ENCODE results near the gene SRM.

GRCh38 chr1:10622483-10623280, 147.9 kb downstream of the PEX14 start:
- PRO-cap: no peak
- CAGE, long polyA plus RNA: no peak

DNA sequence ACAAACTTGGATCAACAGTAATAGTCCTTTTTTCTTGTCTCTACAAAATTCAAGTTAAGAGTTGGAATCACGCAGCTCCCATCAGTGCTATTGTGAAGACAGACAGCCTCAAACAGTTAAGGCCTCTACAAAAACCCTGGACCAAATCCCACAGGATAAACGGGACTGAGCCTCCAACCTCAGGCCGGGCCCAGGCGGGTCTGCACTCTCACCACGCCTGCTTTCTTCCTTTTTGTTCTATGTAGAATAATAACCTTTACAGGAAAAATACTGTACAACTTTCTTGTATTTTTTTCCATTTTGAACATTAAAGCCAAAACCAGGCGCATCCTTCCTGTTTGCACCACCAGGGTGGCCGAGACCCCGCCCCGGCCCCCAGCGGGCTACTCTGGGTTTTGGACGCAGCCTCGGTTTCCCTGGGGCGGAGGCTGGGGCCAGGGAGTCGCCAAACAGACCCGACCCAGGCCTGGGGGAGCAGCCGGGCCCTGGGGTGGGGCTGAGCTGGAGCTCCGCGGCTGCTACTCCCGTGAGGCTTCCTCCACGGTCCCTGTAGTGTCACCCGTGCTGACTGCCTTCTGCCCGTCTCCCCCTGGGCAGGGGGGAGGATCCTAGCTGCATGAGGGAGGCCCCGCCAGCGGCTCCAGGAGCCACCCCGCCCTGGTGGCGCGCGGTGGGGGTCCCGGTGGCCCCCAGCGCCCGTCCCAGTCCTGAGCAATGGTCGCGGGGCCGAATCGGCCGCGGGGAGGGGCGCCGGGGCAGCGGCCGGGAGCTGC, 158.4 kb downstream of the CASZ1 start:
- PRO-cap: no peak
- CAGE, long polyA plus RNA: no peak

DNA sequence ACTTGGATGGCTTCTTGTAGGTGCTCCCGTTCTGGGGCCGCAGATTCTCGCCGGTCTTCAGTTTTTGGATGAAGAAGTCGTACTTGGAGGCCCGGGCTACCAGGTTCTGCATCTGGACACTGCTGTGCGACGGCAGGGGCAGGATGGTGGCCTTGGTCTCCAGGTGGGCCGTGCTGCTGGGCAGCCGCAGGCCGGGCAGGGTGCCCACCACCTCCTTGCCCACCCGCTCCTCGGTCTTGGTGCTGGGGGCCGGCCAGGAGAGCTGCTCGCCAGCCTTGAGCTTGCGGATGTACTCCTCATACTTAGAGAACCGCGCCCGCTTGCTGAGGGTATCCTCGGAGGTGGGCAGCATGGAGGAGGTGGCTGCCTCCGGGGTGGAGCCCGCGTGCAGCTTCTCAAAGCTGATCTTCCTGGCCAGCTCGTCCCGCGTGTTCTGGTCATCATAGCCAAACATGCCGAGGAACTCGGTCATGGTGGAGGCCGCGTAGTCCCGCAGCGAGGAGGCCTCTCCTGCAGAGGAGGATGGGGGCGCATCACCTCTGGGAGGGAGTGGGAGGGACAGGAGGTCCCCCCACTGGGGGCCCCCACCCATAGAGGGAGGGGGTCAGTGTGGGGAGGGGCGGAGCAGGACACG, 136.3 kb downstream of the CASZ1 start:
- PRO-cap: no peak
- CAGE, long polyA plus RNA: no peak

DNA sequence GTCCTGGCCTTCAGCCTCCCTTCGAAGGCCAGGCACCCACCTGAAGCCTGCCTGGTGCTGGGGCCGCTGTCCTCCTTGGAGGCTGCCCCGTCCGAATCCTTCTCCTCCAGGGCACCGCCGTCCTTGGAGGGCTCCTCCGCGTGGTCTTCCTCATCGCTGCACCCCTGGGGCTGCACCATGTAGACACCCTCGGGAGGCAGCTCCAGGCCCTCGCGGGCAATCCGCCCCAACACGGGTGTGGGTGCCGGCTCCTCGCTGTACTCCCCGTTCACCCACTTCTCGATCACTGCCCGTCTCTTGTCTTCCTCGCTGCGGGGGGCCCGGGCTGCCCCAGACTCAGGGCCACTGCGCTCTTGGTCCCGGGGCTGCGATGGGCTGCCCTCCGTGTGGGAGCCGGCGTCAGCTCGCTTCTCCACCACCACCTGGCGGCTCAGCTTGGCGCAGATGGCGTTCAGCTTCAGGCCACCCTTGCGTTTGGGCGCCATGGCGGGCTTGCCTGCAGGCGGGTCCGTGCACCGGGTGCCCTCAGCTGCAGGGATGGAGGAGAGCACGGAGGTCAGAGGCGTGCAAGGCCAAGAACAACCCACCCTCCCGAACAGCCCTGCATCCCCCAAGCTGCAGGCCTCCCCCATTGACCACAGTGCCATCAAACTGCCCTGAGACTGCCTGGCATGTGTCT, 131.3 kb downstream of the CASZ1 start:
- PRO-cap: no peak
- CAGE, long polyA plus RNA: no peak

DNA sequence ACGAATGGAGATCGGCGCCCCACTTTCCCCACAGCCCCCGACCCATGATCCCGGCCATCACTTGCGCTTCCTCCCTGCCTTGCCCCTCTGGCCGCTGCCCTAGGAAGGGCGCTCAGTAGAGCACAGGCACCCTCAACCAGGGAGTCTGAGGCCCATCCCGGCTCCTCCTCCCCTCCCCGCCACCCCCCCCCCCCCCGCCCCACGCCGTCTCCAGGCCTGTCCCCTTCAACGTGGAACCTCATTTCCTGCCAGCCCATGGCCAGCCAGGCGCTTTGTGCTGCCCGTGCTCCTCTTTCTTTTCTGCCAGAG, 101.1 kb downstream of the CASZ1 start:
- PRO-cap: no peak
- CAGE, long polyA plus RNA: no peak

GRCh38 chr1:10710562-10710961, 85.9 kb downstream of the CASZ1 start:
- PRO-cap: no peak
- CAGE, long polyA plus RNA: no peak

DNA sequence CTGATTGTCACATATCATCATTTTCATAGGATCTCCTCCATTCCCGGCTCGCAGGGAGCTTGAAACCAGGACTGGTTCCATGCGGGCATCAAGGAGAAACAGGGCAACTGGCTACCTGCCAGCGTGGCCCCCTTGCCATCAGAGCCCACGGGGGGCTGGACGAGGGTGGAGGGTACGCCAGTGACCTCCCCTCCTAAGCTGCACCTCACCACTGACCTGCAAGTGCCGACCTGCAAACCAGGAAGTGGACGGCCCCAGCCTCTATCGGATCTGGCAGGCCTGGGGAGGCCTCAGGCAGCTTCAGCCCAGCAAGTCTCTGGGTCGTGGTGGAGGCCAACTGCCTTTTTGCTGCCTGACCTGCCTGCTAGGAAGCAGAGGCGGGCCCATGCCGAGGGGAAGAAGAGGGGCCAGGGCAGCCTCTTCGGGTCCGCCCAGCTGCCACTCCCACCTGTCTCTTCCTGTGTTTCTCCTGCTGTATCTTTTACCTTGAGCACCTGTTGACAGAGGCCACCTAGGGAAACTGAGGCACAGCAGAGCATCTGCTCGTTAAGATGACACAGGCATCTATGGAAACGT, 74.9 kb downstream of the CASZ1 start:
- PRO-cap: no peak
- CAGE, long polyA plus RNA: no peak

- PRO-cap: no peak
- CAGE, long polyA plus RNA: no peak
Observed at GRCh38 chr1:10724850-10725571, 71.4 kb downstream of the CASZ1 start.

GRCh38 chr1:10725572-10725760, 71.0 kb downstream of the CASZ1 start:
- PRO-cap: no peak
- CAGE, long polyA plus RNA: no peak

GRCh38 chr1:10734844-10736088, 61.2 kb downstream of the CASZ1 start:
- PRO-cap: no peak
- CAGE, long polyA plus RNA: no peak

- PRO-cap: no peak
- CAGE, long polyA plus RNA: no peak
Observed at GRCh38 chr1:10737153-10737762, 59.2 kb downstream of the CASZ1 start.

- PRO-cap: no peak
- CAGE, long polyA plus RNA: no peak
Observed at GRCh38 chr1:10776170-10776914, 20.1 kb downstream of the CASZ1 start.

- PRO-cap: no peak
- CAGE, long polyA plus RNA: no peak
Observed at GRCh38 chr1:10784946-10785527, 11.4 kb downstream of the CASZ1 start.

DNA sequence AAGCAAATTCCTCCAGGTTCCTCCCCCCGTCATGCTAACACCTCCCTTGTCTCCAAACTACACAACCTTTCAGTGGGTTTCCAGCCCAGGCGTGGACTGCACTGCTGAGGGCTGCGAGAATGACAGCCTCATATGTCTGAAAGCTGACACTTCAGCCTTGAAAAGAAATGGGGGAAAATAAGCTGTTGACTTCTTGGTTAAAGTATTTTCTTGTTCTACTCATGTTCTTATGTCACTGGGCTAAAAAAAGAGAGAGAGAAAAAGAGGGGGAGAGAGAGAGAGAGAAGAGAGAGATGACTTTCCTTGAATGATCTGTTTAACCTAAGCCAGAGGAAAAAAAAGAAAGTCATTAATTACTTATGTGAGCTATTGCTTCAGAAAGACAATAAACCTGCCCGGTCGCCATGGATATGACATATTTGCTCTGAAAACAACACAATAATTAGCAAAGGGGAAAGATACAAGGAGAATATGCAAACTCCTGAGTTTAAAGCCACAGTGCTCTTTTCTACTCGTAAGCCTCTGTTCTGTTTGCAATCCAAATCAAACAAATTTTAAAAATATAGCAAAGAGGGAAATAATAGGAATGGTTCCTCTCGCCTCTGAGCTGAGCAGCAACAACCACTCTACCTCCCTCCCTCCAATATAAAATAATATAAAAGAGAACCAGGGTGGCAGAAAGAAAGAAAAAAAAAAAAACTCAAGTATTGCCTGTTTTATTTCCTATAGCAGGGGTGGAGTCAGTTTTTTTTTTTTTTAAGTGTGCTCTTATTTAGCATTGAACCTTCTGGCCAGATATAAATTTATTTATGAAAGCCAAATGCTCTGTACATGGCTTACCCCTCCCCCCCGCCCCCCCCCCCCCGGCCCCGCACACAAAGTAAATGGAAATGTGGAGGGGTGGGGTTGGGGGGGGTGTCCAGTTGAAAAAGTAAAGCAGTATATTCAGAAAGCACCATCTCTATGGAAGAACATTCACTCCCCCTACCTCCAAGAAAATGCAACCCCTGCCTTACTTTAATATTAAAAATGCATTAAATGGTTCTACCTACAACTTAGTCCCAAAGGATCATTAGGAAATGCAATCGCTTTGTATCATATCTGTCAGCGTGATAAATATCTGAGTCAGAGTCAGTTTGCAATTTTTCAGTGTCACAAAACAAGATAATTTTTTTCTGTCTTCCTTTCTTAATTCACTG, 4.6 kb downstream of the CASZ1 start:
- PRO-cap: no peak
- CAGE, long polyA plus RNA: no peak

DNA sequence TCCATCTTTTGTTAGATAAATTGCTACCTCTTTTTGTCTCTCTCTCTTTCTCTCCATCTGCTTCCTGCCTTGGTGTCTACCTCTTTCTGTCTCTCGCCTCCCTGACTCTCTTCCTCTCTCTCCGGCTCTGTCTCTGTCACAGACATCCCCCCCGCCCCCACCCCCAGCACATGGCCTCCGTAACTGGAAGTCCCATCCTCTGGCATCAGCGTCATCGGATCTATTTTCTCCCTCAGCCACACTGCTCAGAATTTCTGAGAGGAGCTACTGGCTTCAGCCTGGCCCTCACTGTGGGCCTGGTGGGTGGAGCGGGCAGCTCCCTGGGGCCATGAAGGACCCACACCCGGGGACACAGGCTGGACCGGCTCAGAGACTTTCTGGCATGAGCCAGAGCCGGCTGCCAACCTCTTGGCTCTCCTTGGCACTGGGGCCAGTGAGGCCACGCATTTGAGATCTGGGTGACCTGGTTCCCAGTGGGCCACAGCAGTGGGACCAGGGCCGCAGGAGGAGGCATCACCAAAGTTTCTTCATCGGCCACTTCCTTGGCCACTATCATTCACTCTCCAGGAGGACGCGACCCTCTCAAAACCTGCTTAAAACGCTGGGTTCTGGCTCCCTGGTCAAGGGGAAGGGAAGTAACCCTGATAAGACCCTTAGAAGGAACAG, 61.3 kb upstream of the CASZ1 start:
- PRO-cap: no peak
- CAGE, long polyA plus RNA: no peak

DNA sequence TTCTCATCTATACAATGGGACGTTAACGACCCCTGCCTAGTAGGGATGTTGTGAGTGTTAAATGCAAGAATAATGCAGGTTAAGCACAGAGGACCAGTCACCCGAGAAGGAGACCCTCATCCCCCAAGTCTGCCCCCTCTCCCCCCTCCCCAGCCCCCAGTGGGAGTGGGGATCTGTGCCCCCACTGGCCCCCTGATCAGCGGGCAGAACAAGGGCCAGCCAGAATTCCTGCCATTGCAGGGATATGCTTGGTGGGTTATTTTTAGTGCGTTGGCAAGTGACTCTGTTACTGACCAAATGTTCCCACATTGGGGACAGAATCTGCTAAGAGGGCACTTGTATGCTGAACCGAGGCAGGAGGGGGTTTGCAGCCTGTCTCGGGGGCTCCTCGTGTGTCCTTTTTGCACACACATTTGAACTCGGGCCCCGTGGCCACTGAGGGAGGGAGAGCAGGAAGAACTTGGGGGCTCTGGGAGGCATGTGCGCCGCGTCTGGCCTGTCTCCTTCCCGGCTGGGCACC, 66.3 kb upstream of the CASZ1 start:
- PRO-cap: no peak
- CAGE, long polyA plus RNA: no peak

- PRO-cap: no peak
- CAGE, long polyA plus RNA: no peak
Observed at GRCh38 chr1:10957158-10957551, 24.7 kb downstream of the C1orf127 start.

- PRO-cap: bidirectional peak, plus-strand start at chr1:11060151, minus-strand start at chr1:11060044
- CAGE, long polyA plus RNA: no peak
Observed at GRCh38 chr1:11059449-11060105, at the start of gene SRM. Gene SRM, minus strand, starts transcription at chr1:11060018.

DNA sequence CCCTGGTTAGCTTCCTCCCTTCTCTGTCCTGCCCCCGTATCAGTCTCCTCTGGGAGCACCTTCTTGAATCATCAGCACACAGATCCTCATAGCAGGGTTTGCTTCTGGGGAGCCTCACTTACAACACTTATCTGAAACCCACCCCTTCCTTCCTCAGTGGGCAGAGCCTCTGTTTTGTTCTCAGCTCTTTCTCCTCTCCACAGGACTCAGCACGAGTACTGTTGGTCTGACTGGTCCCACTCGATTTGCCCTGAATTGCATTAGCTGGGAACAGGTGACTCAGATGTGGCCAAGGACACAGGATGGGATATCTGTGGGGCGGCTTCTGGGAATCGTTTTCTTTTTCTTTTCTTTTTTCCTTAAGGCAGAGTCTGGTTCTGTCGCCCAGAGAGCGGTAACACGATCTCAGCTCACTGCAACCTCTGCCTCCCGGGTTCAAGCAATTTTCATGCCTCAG, 80.2 kb downstream of the UBIAD1 start:
- PRO-cap: no peak
- CAGE, long polyA plus RNA: no peak

- PRO-cap: no peak
- CAGE, long polyA plus RNA: no peak
Observed at GRCh38 chr1:11690144-11691173, 1.1 kb upstream of the DRAXIN start.